ENCODE data around the genes RNF138 and ZNF396.

DNA sequence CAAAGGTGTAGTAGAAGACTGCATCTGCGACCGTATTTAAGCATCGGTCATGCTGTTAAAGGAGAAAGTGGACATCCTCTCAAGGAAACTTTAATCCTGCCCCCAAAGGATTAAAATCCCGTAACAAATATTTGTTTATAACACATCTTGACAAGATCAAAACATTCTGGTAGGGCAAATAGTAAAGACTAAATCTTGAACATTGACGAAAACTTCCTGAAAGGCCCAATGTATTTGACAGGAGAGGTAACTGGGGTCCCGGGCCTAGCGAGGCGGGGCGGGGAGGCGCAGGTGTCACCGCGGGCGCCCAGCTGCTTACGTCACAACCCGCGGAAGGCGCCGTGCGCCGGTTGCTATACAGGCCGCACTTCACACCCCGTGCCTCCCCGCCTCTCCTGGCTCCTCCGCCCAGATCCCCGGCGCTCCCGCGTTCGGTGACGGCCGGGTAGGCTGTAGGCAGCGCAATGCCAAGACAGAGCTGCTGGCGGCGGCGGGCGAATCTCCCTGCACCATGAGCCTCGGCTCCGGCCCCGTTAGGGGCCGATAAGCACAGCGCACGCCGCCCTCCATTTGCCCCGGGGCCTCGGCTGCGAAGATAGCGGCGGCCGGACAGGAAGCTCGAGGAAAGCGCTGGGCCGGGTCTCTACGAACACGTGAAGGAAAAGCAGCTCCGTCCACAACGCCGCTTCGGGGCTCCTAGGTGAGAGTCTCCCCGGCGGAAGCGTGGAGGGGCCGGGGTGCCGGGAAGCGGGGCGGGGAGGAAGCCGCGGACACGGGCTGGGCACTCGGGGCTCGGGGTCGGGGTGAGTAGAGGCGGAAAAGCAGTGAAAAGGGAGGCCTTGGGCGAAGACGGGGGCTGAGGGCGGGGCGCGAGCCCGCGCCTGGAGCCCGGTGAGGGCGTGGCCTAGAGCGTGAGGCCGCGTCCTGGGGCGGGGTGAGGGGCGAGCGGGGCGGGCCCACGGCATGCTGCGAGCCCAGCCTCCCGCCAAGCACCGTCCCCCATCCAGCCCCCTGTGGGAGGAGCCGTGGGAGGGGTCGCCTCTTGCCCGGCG lies at the start of gene RNF138:
TSS of gene RNF138 (plus strand) at position 339 of the 1,052 bp plus-strand sequence.
- RRBS: 1% methylated on average over 36 of the region's 96 CpGs

GRCh38 chr18:32269845-32270680 lies 80.2 kb downstream of the MEP1B start:
- RRBS: no CpG with 5 or more reads among the region's 20 CpGs

DNA sequence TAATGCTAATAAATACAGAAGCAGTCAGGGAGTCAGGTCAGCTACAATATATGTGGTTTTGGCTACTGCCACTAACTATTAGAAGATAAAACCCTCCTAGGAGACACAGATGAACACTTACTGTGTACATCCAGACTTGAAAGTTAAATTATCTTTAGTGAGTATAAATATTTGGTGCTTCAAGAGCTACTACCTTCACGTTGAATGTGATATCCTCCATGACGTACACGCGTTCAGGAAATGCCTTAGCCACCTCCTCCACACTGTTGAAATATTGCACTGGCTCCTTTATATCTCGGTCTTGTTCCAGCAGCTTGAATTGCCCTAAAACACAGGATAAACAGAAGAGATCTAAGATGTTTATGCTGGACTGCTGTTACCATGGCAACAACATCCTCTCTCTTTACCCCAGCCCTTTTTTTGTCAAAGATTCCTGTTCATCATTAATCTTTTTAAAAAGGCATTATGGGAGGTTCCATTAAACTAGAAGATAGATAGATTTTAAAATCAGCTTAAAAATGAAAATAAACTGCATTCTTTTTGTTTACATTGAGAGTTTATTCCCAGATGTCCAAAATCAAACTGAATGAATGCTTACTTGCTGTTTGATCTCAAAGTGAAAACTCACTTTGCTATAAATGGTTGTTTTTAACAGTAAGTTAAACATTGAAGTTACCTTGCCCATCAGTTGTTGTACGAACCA lies 120.3 kb downstream of the MEP1B start:
- RRBS: no CpG with 5 or more reads among the region's 6 CpGs

DNA sequence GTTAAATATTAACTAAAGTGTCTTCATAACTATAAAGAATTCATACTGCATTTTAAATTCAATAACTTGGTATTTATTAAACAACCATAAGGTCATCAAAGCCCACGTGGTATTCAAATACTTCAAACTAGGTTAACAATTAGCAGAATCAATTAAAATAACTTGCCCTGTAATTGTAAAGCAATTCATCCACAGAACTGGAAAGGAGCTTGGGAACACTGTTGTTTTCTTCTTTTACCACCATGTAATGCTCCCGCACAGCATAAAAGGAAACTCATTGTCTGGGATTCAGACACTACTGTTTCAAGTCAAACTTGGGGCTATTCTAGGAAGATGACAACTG lies 10.4 kb downstream of the GAREM1 start:
- RRBS: no CpG with 5 or more reads among the region's 2 CpGs

- RRBS: no CpG with 5 or more reads among the region's 3 CpGs
These were observed 35.1 kb downstream of the KLHL14 start for GRCh38 chr18:32737702-32738109.

DNA sequence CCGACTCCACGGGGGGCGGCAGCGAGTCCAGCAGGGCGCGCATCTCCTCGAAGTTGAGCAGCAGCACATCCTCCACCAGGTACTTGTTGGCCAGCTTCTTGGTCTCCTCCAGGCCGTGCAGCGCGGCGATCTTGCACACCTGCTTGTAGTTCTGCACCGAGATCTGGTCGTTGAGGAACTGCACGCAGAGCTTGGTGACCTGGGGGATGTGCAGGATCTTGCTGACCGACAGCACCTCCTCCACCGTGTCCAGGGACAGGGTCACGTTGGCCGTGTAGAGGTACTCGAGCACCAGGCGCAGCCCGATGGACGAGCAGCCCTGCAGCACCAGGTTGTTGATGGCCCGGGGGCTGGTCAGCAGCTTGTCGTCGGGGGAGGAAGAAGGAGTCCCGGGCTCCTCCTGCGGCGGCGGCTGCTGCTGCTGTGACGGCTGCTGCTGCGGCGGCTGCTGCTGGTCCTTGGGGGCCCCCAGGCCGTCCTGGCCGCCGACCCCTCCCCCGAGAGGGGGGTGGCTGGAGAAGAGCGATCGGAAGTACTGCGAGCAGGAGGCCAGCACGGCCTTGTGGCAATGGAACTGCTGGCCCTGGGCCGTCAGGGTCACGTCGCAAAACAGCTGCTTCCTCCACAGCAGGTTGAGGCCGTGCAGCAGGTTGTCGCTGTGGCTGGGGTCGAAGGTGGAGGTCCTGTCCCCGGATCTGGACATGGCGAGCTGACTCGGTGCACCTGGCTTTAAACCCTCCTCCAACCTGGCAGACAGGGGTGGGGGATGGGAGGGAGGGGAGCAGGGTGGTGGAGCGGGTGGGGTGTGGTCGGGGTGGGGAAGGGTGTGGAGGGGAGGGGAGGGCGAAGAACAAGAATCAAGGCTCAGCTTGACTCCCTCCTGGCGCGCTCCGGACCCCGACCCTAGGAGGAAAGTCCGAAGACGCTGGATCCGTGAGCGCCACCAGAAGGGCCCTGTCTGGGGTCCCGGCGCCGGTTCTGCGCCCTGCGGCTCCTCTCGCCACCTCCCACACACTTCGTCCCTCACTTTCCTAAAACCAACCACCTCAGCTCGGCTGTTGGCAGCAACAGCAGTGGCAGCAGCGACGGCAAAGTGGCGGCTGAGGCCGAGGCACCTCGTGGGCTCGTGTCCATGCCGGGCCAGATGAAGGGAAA lies 2.6 kb downstream of the KLHL14 start:
- RRBS: 4% methylated on average over 9 of the region's 75 CpGs

GRCh38 chr18:32771044-32771237 lies 1.9 kb downstream of the KLHL14 start:
- RRBS: no CpG with 5 or more reads among the region's 13 CpGs

DNA sequence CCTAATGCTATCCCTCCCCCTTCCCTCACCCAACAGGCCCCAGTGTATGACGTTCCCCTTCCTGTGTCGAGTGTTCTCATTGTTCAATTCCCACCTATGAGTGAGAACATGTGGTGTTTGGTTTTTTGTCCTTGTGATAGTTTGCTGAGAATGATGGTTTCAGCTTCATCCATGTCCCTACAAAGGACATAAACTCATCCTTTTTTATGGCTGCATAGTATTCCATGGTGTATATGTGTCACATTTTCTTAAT lies 192.2 kb downstream of the CCDC178 start:
- RRBS: no CpG with 5 or more reads among the region's 2 CpGs

- RRBS: no CpG with 5 or more reads among the region's 2 CpGs
These were observed 17.3 kb upstream of the ASXL3 start for GRCh38 chr18:33560616-33561141.

DNA sequence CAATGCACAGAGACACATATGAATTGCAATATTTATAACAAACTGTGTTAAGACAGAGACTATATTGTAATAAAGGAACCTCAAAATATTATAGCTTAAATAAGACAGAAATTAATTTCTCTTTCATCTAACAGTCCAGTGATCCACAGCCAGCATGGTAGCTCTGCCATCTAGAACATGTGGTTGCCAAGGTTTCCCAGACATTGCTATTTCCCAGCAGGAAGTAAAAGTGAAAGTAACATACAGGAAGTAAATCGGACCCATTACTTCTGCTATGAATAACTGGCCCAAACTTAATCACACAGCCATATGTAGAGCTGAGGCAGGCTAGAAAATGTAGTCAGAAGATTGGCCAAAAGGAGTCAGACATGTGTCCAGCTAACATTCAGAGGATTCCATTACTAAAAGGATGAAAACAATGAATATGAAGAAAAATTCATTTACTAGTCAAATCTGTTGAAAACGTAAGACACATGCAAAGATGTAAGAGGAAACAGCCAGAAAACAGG lies 71.0 kb downstream of the NOL4 start:
- RRBS: no CpG with 5 or more reads among the region's 2 CpGs

DNA sequence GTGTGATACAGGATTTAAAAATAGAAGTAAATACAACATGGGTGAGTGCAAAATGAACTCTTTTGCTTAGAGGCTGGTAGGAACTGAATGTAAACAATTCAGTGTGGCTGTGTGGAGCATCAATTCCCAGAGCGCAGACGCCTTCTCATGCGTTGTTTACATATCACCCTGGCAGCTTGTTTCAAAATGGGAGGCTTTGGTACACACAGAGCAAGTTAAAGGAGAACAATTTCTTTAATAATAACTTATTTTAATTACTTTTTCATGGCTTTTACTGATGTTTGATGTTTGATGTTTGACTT lies 916 bp downstream of the DTNA start:
- RRBS: no CpG with 5 or more reads among the region's 3 CpGs

DNA sequence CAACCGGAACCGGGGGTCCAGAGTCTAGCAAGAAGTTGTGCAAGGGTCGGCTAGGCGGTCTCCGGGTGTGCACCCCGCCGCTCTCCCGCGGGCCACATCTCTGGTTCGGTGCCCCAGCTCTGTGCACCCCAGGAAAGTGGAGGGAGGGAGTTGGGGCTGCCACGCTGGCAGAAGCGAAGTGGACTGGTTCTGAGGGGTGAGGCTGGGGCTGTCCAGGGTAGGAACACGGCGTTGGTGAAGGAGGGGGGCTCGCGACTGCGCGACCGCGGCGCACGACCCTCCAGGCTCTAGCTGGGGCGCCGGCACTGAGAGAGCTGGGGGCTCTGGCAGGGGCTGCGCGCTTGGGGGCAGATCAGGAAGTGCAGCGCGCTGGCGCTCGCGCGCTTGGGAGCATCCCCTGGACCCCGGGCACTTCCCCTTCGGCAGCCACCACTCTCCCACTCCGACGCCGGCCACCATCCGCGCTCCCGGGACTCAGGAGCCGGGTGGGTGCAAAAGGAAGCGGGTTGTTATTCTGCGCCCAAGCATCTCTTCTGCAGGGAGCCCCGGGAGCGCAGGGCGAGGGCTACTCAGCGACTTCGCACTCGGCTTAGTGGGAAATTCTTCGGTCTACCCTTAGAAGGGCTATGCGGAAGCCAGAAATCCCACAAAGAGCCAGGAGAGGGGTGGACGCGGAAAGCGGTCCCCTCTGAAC lies 63.9 kb upstream of the MAPRE2 start:
- RRBS: 2% methylated on average over 18 of the region's 54 CpGs

- RRBS: no CpG with 5 or more reads among the region's 10 CpGs
These were observed 1.6 kb downstream of the MAPRE2 start for GRCh38 chr18:35042373-35043559.

GRCh38 chr18:35048062-35048494 lies 6.9 kb downstream of the MAPRE2 start:
- RRBS: no CpG with 5 or more reads among the region's 4 CpGs

GRCh38 chr18:35117782-35118568 lies 76.8 kb downstream of the MAPRE2 start:
- RRBS: no CpG with 5 or more reads among the region's 10 CpGs

DNA sequence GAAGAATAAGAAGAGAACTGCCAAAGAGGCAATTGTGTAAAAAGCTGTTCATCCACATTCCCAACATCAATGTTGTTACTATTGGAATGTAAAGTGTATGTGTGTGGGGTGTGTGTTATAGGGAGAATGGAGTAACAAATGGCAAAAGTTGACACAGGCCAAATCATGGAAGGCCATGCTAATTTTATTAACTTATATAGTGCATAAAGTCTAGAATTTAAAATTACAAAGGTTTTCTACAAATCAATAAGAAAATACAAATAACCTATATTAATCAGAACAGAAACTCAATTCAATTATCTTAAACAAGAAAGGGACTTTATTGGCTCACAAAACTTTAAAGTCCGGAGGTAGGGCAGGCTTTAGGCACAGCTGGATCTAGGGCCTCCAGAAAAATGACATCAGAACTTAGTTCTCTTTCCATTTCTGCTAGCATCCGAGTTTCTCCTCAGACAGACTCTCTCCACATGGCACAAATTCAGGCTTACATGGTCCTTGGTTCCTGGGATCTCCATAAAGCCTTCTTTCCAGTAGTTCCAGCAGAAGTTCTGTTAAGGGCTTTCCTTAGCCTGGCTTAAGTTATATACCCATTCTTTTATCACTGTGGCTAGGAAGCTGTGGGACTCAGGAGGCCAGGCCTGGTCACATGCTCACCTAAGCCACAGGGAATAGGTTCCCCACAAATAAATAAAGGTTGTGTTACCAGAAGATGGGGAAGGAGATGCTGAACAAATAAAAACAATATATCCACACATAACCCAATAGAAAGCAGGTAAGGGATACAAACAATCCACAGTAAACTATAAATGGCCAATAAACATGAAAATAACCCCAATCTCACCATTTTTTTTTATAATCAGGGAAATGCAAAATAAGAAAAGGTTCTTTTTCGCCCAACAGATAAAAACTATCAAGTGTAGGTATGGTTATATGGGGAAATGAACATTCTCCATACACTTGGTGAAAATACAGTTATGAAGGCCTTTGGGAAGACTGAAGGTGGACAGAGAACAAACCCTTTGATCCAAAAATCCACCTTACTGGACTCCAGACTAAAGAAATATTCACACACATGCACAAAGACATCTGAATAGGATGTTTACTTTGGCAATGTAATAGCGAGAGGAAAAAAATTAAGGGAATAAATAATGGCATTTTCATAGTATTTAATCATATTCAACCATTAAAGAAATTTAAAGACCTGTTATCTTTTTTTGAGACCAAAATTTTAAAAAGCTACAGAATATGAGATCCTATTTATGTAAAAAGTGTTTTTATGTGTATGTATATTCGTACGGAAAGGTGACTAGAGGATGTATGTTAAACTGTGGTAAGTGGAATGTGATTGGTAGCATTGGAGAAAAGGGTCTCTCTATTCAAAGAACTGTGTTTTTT lies 11.7 kb downstream of the ZNF24 start:
- RRBS: no CpG with 5 or more reads among the region's 6 CpGs

- RRBS: 2% methylated on average over 37 of the region's 77 CpGs
These were observed at the start of gene ZNF396 for GRCh38 chr18:35376703-35377625. Gene ZNF396 (minus strand): TSS chr18:35377337.

- RRBS: no CpG with 5 or more reads among the region's 7 CpGs
These were observed 33.4 kb upstream of the ZNF396 start for GRCh38 chr18:35410576-35410932.

- RRBS: no CpG with 5 or more reads among the region's 3 CpGs
These were observed 19.5 kb downstream of the INO80C start for GRCh38 chr18:35477922-35478980.

GRCh38 chr18:35480034-35481020 lies 17.4 kb downstream of the INO80C start:
- RRBS: no CpG with 5 or more reads among the region's 5 CpGs